Duodenum (tissue), 1 donor: ENCODE results near the gene TRAF5.

- PRO-cap, result no peak
Observed at GRCh38 chr1:209769169-209769824, 13.4 kb downstream of the TRAF3IP3 start.

- PRO-cap, result no peak
Observed at GRCh38 chr1:209938328-209938931, 413 bp downstream of the SYT14 start.

- PRO-cap, result no peak
Observed at GRCh38 chr1:210222980-210223713, 9.4 kb upstream of the SERTAD4 start.

GRCh38 chr1:210446449-210446838 is 117.7 kb downstream of the HHAT start:
- PRO-cap, result no peak

DNA sequence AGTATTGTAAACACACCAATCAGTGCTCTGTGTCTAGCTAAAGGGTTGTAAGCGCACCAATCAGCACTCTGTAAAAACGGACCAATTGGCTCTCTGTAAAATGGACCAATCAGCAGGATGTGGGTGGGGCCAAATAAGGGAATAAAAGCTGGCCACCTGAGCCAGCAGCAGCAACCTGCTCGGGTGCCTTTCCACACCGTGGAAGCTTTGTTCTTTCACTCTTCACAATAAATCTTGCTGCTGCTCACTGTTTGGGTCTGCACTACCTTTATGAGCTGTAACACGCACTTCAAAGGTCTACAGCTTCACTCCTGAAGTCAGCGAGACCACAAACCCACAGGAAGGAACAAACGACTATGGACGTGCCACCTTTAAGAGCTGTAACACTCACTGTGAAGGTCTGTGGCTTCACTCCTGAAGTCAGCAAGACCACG is 30.2 kb upstream of the RCOR3 start:
- PRO-cap, result no peak

GRCh38 chr1:211326176-211327128 is at the start of gene TRAF5:
Gene TRAF5, plus strand, starts transcription at chr1:211326833.
- PRO-cap, result bidirectional peak, plus-strand start at chr1:211326833, minus-strand start at chr1:211326767; bidirectional peak, plus-strand start at chr1:211327007, minus-strand start at chr1:211326979

DNA sequence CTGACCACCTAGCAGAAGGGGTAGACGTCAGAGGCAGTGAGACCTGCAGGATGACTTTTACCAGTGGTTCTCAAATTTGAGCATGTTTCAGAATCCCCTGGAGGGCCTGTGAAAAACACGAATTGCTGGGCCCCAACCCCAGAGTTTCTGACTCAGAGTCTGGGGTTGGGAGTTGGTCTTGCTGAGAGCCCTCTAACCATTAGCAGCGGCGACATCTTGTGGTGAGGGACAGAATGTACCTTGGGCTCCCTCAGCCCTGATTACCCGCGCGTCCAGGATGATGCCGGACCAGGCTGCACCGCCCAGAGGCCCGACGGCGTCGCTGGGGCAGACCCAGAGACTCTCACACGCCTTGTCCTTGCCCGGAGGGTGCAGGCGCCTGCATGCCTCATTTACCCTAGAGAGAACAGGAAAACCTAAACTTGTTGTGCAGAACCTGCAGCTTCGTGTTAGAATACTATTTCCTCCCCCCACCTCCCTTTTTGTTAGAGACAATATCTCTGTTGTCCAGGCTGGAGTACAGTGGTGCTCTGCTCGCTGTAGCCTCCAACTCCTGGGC is 22.1 kb upstream of the RD3 start:
- PRO-cap, result no peak

- PRO-cap, result no peak
Observed at GRCh38 chr1:211518614-211519045, 26.7 kb upstream of the RD3 start.

GRCh38 chr1:211579355-211580400 is 717 bp upstream of the SLC30A1 start:
- PRO-cap, result bidirectional peak, plus-strand start at chr1:211579418, minus-strand start at chr1:211579070; bidirectional peak, plus-strand start at chr1:211579720, minus-strand start at chr1:211579594

GRCh38 chr1:211643126-211644288 is 31.9 kb downstream of the NEK2 start:
- PRO-cap, result no peak

DNA sequence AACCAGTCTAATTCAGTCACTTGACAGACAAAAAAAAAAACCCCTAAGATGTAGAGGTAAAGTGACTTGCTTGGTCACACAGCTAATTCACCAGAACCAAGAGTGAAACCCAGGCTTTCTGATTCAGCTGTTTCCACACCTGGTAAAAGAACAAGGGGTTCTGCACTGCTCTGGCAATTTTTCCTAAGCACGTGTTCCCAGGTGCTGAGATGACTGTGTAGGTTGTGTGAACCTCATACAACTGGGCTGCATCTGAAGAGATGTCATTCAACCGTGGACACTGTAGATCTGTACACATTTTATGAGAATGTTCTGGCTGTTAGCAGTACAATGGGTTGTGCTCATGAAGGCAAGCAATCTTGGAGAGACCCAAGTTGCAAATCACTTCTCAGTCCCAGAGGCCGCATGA is 95.5 kb downstream of the INTS7 start:
- PRO-cap, result no peak

GRCh38 chr1:212190105-212190555 is 95.1 kb upstream of the PPP2R5A start:
- PRO-cap, result no peak

GRCh38 chr1:212233186-212233663 is 52.0 kb upstream of the PPP2R5A start:
- PRO-cap, result no peak

DNA sequence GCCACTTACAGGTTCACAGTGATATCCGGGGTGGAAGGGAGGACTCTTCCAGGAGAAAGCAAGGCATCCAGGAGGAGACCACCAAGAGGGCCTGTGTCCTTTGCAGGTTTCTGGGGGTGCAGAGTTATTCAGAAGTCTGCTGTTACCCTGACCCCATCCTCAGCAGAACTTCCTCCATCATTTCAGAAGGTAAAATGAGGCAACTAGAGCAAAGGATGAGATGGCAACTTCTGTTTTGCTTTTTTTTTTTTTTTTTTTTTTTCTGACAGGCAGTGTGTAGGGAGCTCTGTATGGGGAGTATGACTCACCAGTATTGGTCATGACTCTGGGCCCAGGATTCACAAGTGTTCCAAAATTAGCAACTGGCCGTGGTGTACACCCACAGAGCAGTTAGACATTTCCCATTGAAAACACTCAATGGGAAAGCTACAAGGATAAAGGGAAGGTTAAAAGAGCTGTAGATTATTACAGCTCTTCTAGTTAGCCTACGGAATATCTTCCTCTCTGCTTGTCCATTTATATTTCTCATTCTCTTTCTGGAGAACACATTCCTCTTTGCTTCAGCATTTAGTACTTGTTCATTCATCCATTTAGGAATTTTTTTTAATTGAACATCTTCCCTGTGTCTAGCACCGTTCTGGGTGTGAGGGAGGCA is 50.6 kb upstream of the PPP2R5A start:
- PRO-cap, result no peak

- PRO-cap, result no peak
Observed at GRCh38 chr1:212242074-212242789, 43.0 kb upstream of the PPP2R5A start.

- PRO-cap, result bidirectional peak, plus-strand start at chr1:212286113, minus-strand start at chr1:212286043; bidirectional peak, plus-strand start at chr1:212286288, minus-strand start at chr1:212286243; bidirectional peak, plus-strand start at chr1:212286393, minus-strand start at chr1:212286370; unidirectional peak, minus-strand start at chr1:212286578
Observed at GRCh38 chr1:212285991-212286856, 1.0 kb downstream of the PPP2R5A start.

DNA sequence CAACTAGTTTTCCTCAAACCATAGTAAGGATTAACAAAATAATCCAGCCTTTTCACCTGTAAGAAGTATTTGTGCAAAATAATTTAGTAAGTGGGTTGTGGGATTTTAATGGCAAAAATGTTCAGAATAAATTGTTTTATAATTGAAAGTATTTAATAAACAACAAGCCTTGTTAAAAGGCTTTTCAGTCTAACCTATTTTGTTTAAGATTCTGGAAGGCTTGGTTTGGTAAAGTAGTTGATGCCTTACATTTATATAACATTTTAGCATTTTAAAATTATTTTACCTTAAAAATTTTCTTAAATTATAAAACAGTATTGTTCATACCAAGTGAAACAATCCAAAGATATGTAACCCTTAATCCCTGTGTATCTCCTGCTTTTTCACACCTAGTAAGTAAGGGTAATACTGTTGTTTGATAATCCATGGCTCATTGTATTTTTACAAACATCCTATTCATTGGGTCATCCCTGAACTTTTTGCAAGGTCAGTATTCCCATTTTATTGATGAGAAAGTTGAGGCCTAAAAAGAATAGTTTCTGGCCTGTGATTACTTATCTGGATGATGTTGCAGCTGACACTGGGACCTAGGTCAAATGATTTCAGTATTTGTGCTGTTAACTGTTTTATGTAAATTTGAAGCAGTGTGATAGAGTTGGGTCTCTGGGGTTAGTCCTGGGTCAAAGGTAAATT is 3.8 kb downstream of the PPP2R5A start:
- PRO-cap, result no peak

DNA sequence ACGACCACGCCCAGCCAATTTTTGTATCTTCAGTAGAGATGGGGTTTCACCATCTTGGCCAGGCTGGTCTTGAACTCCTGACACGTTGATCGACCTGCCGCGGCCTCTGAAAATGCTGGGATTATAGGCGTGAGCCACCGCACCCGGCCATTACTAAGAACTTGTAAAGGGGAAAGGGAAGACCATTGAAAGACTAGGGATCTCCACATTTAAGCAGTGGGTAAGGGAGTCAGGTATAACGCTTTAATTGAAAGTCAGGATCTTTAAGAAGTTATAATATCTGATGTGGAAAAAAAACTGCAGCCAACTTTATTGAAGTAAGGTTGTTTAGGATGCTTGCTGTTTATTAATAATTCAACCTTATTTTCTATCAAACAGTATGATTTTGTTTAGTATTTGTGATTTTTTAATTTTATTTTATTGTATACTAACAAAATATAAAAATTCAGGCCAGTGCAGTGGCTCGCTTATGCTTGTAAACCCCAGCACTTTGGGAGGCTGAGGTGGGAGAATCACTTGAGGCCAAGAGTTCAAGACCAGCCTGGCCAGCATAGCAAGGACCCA is 44.7 kb downstream of the PPP2R5A start:
- PRO-cap, result no peak

GRCh38 chr1:212488360-212489139 is 55.8 kb downstream of the NENF start:
- PRO-cap, result no peak

- PRO-cap, result no peak
Observed at GRCh38 chr1:212614679-212615299, 6.2 kb downstream of the ATF3 start.